Measurements from ENCODE around the gene TMX4.

DNA sequence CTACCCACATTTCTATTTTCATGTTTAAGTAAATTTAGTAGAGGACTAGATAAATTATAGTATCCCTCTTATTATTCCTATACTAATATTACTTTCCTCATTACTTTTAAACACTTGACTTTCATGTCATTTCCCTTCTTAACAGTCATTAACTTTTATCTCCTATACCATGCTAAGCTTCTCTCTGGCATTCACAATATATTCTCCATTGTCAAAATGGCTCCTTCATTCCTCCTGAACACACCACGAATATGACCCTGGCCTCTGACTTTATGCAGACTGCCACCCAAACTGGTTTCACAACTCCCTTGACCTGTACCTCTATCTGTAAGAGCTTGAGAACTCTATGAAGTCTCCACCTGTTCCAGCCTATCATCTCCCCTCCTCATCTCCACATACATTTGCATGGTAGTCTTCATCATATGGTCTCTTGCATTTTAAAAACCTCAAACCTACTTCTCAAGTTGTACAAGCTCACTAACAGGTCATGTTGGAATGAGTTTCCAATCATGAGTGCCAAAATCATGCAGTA, 67.4 kb downstream of the GPCPD1 start:
- RRBS: no CpG with 5 or more reads among the region's 1 CpG

DNA sequence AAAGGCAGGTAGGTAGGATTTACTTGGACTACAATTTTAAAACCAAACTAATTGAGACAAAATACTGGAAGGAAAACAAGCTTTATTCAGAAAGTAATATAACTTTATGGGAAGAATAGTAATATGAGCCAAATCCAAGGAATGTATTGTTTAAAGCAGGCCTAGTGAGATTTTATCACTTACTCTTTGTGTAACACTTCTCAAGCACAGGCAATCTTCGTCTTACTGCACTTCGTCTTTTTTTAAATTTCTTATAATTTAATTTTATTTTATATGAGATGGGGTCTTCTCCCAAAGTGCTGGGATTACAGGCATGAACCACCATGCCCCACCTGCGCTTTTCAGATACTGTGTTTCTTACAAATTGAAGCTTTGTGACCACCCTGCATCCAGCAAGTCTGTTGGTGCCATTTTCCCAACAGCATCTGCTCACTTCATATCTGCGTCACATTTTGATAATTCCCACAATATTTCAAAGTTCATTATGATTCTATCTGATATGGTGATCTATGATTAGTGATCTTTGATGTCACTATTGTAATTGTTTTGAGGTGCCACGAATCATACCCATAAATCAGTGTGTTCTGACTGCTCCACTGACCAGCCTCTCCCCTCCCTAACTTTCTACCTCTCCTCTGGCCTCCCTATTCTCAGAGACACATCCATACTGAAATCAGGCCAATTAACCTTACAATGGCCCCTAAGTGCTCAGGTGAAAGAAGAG, 57.9 kb downstream of the GPCPD1 start:
- RRBS: no CpG with 5 or more reads among the region's 5 CpGs

GRCh38 chr20:5592894-5593328, 17.9 kb downstream of the GPCPD1 start:
- RRBS: no CpG with 5 or more reads among the region's 2 CpGs

DNA sequence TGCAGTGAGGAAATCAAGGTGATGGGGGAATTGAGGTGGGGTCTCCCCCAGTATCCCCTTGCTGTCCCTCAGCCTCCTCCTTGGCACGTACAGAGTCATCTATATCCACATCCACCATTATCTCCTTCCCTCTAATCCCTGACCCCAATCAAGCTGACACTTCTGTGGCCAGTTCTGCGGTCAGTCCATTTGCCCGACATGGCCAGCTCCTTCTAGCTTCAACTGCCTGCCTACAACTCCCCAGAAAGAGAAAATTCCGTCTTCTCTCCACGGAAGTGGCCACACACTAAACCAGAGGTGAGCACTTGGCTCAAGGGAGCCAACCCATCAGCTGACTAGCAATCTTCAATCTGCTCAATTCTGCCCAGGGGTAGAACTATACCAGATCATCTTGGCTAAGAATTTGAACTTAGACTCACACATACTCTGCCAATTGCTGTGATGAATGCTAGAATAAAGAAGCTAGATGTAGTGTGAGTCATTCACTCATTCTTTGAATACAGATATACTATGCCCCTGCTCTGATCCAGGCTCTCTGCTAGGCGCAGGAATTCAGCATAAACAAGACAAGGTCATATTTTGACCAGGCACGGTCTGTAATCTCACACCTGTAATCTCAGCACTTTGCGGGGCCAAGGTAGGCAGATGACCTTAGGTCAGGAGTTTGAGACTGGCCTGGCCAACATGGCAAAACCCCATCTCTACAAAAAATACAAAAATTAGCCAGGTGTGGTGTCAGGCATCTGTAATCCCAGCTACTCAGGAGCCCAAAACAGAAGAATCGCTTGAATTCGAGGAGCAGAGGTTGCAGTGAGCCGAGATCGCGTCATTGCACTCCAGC, 8.5 kb downstream of the GPCPD1 start:
- RRBS: no CpG with 5 or more reads among the region's 13 CpGs

GRCh38 chr20:5659278-5660082, 48.7 kb upstream of the GPCPD1 start:
- RRBS: no CpG with 5 or more reads among the region's 10 CpGs

GRCh38 chr20:5846182-5846781, 65.0 kb upstream of the CHGB start:
- RRBS: no CpG with 5 or more reads among the region's 10 CpGs

DNA sequence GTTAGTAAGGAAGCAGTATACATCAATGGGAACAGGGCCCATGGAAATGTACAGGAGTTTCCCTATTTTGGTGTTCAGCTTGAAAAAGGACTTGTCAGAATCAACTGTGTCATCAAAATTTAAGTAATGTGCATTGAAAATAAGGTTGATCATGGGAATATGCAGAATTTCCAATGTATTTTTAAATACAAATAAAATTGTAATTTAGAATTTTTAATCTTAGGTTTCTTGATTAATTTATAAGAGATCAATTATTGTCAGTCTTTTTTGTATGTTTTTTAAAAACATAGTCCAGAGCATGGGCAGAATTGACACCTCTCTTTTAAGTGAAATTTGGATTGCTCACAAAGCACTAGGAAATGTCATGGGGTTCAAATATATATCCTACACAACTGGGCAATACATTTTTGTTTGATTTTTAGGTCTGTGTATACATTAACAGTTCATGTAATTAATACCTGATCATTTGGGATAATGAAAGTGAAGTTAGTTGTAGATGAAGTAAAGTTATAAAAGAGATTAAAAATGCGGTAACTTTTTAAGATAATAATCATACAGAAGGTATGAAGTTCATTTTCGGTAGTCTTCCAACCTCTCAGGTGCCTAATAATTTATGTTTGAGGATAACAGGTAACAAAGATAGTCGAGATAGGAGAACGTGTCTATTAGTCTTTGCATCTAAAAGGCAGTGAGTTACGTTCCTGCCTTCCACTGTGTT, 16.5 kb downstream of the LRRN4 start:
- RRBS: no CpG with 5 or more reads among the region's 5 CpGs

GRCh38 chr20:6039326-6040159, 14.3 kb downstream of the LRRN4 start:
- RRBS: no CpG with 5 or more reads among the region's 9 CpGs

GRCh38 chr20:6492436-6493048, 274.9 kb upstream of the BMP2 start:
- RRBS: no CpG with 5 or more reads among the region's 5 CpGs

DNA sequence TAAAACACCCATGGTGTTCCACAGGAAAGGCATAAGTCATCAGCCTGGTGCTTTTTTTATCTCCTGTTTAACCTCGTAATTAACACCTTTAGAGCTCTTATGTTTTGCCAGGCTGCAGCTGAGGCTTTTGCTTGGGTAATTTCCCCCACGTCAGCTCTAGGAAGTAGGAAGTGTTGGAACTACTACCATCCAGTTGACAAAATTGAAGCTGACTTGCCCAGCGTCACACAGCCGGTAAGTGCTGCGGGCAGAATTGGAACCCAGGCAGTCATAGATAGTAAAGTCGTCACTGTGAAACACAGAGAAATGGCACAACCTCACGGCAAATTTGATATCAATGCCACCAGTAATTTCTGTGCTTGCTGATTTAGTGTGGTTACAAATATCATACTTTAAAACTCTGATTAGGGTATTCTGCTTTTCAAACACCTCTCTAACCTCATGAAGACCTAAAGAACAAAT, 86.6 kb upstream of the BMP2 start:
- RRBS: no CpG with 5 or more reads among the region's 7 CpGs

DNA sequence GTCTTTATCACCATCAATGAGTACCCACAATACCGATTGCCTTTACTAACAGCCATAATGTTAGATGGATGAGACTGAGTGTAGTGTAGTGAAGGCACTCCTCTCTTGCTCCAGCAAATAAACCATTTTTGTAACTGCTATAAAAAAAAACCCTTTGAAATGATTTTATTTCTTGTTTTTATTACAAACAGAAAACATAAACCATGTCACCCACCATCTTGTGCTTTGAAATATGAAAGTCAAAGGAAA, 860 bp downstream of the HAO1 start:
- RRBS: no CpG with 5 or more reads among the region's 1 CpG

- RRBS: no CpG with 5 or more reads among the region's 12 CpGs
Observed at GRCh38 chr20:7999497-8000132, 19.9 kb downstream of the TMX4 start.

- RRBS: 1% methylated on average over 15 of the region's 75 CpGs
Observed at GRCh38 chr20:8019333-8020072, at the start of gene TMX4. Gene TMX4, minus strand, starts transcription at chr20:8019761.

- RRBS: no CpG with 5 or more reads among the region's 37 CpGs
Observed at GRCh38 chr20:8114059-8115065, 17.7 kb upstream of the PLCB1 start.

GRCh38 chr20:8238482-8239163, 106.6 kb downstream of the PLCB1 start:
- RRBS: no CpG with 5 or more reads among the region's 5 CpGs

DNA sequence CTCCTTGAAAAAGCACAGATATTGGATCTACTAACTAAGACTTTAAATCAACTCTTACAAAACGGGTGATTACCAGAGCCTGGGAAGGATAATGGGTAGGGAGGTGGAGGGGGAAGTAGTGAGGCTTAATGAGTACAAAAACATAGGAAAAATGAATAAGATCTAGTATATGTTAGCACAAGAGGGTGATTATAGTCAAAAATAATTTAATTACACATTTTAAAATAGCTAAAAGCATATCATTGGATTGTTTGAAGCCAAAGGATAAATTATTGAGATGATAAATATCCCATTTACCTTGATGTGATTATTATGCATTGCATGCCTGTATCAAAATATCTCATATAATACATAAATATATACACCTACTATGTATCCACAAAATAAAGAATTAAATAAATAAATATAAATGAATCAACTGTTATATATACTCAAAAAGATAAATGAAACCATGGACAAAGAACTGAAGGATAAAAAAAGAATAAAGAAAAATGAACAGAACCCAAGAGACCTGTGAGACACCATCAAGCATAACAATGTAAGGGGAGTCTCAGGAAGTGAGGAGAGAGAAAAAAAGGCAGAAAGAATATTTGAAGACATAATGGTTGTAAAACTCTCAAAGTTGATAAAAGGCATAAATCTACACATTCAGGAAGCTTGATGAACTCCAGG, 426.0 kb downstream of the PLCB1 start:
- RRBS: no CpG with 5 or more reads among the region's 1 CpG

DNA sequence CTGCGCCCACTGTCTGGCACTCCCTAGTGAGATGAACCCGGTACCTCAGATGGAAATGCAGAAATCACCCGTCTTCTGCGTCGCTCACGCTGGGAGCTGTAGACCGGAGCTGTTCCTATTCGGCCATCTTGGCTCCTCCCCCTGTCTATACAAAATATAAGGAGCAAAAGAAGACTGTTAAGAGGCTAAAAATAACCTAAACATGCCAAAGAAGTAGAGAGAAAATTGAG, 468.0 kb upstream of the PLCB4 start:
- RRBS: no CpG with 5 or more reads among the region's 8 CpGs

DNA sequence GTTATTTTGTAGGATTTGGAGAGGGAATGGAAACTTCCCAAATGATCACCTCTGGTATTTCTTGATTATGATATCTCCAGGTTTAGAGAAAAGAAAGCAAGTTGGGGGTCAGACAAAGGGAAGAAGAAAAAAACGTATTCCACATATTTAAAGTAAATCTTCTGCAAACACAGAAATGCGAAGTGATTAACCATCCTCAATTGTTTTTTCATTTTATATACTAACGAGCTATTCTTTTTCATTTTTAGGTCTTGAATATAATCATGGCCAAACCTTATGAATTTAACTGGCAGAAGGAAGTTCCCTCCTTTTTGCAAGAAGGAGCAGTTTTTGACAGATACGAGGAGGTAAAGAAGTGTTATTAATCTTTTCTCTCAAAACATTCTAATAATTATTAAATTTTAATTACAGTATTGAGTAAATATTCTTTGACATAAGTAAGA, 206.8 kb upstream of the LAMP5 start:
- RRBS: no CpG with 5 or more reads among the region's 4 CpGs

- RRBS: no CpG with 5 or more reads among the region's 5 CpGs
Observed at GRCh38 chr20:9330277-9330766, 184.1 kb upstream of the LAMP5 start.

- RRBS: no CpG with 5 or more reads among the region's 5 CpGs
Observed at GRCh38 chr20:10110940-10111899, 76.4 kb downstream of the ANKEF1 start.

Measured in non-pigmented ciliary epithelial cell (primary cell).